ENCODE data around the genes ATP1A1, CD101 and TTF2.

GRCh38 chr1:116373174-116373733 is at the start of gene ATP1A1:
TSS of gene ATP1A1 (plus strand) at chr1:116373244.
- PRO-cap: bidirectional peak, plus-strand start at chr1:116373244, minus-strand start at chr1:116373063

DNA sequence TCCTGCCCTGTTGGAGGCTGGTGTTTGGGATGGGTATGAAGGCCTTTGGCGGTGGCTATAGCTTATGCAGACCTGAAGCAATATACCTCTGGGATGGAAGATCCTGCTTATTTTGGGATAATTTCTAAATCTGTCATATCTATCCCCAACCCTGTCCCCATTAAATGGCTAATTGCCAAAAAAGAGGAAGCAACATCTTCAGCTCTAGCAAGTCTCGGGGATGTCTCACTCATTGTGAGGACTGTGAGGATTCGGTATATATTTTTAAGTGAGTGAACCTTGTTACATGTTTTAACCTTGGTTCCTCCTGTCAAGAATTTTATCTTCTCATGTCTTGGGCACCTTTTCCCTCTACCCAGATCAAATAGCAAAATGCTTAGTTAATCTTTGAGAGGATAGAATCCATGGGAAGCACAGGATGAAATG is 7.4 kb downstream of the ATP1A1 start:
- PRO-cap: no peak

GRCh38 chr1:116392536-116393101 is 19.6 kb downstream of the ATP1A1 start:
- PRO-cap: no peak

- PRO-cap: no peak
Measured at GRCh38 chr1:116402345-116403081, 29.5 kb downstream of the ATP1A1 start.

- PRO-cap: no peak
Measured at GRCh38 chr1:116460892-116461247, 87.8 kb downstream of the ATP1A1 start.

GRCh38 chr1:116475005-116475848 is 95.6 kb downstream of the CD58 start:
- PRO-cap: no peak

GRCh38 chr1:116475849-116476327 is 94.9 kb downstream of the CD58 start:
- PRO-cap: no peak

DNA sequence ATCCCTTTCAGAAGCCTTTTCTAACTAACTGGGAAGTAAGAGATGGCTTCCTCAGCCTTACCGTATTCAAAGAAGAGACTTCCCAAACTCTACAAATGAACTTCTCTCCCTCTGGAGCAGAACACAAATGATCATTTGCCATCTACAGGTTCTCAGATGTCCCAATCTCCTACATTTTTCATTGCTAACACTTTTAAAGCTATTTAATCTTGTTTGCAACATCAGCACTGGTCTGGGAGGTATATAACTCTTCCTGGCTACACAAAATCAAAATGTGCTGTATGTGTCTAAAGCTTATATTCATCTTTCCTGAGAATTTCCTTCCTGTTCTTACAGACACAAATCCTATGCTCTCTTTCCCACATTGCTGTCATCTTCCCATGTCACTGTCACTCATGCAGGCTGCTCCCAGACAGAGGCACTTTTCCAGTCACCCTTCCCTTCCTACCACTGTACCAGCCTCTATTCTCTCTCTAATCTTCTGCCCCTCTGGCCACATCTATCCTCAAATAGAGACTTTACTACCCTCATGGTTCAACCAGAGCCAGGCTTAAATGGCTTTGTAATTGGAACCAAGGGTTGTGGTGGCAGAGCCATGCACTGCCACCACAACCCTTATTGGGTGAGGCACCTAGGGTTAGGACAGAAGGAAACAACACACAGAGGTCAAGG is 4.5 kb downstream of the IGSF3 start:
- PRO-cap: no peak

DNA sequence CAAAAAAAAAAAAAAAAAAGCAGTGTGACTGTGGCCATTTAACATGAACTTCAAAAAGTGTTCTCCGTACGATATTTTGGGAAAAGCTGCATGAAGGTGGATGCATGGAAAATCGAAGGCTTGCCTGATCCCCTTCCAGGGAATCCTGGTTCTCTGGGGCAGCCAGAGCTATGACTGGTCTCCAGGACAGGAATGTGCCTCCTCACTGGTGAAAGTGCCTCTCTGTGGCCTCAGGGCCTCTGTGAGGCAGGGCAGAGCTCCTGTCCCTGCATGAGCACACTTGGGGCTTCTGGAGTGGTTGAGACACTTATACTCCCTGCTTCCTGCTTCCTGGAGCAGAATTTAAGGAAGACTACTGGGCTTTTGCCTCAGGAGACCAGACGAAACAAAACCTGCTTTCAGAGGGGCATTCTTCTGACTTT is 29.1 kb upstream of the IGSF3 start:
- PRO-cap: no peak

DNA sequence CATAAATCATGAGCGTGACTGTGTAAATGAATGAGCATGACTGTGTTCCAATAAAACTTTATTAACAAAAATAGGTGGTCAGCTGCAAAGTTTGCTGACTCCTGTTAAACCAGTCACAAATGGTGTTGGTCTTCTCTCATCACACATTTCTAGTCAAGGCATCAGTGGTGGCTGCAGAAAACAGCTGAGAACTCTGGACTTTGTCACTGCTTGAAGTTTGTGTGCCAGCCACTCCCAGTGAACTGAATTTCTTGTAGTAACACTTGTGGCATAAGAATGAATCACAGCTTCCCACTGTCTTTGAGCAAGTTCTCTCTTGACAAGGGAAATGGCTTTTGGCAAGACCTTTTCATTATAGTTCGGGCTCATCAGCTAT is 31.8 kb upstream of the CD2 start:
- PRO-cap: no peak

DNA sequence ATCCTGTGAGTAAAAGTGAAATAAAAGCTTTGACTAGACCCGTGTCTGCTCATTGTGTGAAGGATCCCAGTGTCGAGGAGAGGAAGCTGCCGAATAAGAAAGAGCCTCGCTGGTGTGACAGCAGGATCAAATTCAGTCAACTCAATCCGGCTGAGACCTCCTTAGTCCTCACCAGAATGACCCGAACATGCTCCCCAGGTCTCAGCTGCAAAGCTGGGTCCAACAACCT is 14.9 kb downstream of the CD2 start:
- PRO-cap: no peak

GRCh38 chr1:116803538-116803916 is 49.3 kb downstream of the CD2 start:
- PRO-cap: no peak

DNA sequence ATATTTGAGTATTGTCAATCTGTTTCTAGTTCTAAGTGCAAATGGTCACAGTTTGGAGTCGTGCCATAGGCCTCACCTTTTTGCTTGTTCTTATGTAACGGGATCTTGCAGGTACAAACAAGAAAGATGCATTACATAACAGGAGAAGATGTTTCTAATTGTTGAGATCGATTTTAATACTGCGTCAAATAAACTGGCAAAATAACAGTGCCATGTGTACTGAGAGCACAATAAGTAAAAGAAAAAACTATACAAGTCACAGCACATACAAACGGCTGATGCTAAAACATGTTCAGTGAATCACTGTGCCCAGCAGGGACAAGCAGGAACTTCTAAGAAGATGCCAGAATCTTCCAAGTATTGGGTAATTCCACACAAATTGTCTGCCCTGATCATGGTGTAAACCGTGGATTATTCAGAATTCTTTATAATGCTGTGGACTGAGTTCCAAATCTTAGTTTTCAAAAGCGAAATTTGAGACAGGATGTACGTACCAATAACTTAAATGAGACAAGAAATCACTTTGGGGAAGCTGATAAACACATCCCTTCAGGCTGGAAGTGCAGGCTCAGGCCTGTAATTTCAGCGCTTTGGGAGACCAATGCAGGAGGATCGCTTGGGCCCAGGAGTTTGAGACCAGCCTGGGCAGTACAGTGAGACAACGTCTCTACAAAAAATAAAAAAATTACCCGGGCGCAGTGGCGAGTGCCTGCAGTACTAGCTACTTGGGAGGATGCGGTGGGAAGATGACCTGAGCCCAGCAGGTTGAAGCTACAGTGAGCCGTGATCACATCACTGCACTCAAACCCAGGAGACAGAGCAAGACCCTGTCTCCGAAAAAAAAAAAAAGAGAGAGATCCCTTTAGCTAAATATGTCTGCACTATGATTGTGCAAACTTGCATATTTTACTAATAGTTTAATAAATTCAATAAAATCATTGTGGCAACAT is 54.4 kb downstream of the CD2 start:
- PRO-cap: no peak

- PRO-cap: no peak
Measured at GRCh38 chr1:116853581-116854147, 56.1 kb upstream of the PTGFRN start.

GRCh38 chr1:116909042-116909381 is 704 bp upstream of the PTGFRN start:
- PRO-cap: no peak

DNA sequence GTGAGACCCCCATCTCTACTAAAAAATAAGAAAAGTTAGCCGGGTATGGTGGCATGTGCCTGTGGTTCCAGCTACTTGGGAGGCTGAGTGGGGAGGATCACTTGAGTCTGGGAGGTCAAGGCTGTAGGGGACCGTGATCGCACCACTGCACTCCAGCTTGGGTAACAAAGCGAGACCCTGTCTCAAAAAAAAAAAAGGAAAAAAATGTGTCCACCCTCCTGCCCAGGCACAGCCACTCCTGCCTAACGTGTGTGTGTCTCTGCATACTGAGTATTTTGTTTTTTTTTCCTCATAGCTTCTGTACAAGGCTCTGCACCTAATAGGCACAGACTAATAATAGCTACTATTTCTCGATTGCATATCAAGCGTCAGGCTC is 4.8 kb downstream of the PTGFRN start:
- PRO-cap: no peak

DNA sequence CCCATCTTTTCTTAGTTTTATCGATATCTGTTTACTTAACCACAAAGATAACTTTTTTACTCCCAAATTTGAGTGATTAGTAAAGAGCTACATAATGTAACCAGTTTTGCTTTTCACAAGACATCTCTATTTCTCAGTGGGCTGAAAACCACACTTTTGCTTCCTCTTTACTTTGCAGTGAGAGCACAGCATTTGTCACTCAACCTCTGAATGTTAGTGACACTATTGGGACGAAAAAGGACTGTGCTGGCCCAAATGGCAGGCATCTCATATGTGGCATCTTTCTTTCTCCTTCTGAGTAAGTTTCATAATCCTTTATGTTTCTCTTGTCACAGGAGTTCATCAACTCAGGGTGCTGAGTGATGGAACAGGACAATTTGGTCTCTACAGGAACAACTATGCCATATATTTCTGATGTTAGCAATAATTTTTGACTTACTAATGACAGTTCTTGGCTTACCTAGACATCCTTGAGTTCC is at the start of gene CD101:
TSS of gene CD101 (plus strand) at position 198 of the 479 bp plus-strand sequence.
- PRO-cap: no peak

DNA sequence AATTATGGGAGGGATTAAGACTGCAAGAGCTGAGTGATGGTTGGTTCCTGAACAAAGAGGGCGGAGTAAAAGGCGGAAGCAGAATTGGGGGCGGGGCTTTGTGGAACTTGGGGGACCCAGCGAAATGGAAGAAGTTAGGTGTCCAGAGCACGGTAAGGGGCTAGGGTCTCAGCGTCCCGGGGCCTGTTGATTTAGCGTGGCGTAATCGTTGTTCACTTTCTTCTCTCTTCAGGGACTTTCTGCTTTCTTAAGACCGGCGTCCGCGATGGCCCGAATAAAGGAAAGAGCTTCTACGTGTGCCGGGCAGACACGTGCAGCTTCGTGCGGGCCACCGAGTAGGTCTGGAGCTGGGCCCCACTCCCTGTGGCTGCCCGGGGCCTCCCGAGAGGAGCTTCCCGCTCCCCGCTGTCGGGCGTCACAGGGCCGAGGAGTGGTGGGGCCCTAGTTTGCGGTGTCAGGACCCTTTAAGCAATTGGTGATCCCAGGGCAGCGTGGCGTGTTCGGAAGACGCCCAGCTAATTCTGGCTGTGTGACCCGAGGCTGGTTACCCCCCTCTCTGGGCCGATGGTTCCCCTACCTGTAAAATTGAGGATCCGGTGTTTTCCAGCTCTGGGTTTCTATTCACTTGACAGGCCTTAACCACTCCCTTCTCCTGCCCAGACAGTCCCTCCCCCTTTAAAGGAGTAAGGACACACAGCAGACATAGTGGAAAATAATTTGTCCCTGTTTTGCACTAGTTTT is at the start of gene TTF2:
TSS of gene TTF2 (plus strand) at position 104 of the 741 bp plus-strand sequence.
- PRO-cap: bidirectional peak, plus-strand start at position 137 of the sequence, minus-strand start outside the sequence

DNA sequence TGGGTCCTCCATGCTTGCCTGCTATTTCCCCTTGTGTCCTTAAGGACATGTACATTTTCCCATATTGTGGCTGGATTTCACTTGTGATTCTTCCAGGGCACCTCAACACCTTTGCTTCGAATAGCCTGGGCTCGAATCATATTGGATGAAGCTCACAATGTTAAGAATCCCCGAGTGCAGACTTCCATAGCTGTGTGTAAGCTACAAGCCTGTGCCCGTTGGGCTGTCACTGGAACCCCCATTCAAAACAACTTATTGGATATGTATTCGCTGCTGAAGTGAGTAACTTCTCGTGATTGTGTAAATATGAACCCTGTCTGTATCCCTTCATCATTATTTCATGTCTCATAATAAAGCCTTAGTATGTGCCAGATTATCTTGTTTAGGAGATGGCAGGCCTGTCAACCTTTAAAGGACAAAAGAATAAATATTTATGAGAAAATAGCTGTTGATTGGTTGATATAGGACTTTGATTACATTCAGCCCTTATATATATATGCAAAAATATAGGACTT is 28.6 kb downstream of the TTF2 start:
- PRO-cap: no peak

DNA sequence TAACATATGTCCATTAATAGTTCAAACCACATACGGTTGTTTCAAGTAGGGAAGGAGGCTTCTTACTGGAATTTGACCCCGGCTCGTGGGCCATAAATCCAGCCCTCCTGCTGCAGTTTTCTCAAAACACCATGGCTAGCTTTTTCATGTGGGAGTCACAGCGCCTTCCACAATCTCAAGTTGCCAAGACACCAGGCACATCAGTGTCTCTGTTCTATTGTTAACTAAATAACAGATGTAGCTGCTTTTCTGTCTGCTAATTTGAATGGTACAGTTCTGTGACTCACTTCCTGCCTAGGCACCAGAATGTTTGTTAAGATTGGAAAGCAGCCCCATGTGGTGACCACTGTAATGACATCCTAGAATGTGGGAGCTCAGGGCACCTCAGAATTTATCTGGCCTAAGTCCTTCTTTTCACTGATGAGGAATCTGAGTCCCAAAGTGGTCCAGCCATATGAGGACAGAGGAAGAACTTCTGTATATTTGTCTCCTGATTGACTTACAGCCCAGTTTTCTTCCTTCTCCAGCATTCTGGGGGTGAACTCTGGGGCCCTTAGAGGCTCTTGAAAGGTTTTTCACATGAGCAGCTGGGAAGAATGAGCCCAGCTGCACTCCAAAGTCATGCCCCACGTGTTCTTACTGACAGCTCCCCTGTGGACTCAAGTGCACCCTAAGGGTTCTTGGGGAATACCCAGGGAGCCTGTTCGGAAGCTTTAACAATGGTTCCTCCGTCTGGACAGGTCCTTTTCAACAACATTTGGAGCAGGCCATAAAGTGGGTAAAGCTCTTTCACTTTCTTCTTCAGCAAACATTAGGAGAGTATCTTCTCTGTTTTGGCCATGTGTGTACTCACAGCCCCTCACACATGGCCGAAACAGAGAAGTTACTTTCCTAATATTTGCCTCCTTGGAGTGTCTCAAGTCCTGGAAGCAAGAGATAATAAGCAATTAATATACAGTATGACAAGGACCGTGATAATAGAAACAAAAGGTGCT is 27.4 kb downstream of the TRIM45 start:
- PRO-cap: no peak